ENCODE measurements around the genes SSTR5, PTX4 and SPSB3.

DNA sequence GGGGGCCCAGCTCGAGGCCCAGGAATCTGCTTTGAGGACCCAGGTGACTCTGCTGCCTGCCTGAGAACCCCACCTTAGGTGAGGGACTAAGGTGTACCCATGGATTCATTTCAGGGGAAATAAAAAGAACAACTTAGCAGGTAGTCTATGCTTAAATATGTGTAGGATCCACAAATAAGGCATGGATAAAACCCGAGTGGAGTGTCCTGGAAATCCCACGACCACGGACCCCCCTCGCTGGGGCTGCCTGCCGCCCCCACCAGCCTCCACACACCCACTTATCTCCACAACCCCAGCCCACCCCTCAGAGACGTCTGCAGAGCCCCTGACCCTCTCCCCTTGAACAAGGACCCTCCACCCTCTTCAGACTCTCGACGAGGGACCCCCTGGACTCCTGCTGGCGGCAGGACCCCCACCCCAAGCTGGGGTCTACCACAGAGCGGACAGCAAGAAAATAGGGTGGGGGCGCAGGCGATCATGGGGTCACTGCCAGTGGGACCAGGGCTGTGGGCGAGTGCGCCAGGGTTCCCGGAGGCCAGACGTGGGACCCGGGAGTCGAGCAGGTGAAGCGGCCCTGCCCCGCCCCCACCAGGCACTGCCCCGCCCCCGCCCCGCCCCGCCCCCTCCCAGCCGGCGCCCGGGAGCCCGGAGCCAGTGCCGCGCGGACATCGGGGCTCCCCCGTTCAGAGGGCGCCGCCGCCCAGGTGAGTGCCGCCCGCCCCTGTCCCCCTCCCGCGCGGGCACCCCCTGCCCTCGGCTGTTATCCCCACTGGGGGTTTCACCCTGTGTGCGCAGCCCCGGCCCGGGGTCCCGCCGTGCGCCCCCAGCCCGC is at the start of gene SSTR5:
Gene SSTR5, plus strand, starts transcription at position 629 of the 832 bp plus-strand sequence.
- PRO-cap: no peak

DNA sequence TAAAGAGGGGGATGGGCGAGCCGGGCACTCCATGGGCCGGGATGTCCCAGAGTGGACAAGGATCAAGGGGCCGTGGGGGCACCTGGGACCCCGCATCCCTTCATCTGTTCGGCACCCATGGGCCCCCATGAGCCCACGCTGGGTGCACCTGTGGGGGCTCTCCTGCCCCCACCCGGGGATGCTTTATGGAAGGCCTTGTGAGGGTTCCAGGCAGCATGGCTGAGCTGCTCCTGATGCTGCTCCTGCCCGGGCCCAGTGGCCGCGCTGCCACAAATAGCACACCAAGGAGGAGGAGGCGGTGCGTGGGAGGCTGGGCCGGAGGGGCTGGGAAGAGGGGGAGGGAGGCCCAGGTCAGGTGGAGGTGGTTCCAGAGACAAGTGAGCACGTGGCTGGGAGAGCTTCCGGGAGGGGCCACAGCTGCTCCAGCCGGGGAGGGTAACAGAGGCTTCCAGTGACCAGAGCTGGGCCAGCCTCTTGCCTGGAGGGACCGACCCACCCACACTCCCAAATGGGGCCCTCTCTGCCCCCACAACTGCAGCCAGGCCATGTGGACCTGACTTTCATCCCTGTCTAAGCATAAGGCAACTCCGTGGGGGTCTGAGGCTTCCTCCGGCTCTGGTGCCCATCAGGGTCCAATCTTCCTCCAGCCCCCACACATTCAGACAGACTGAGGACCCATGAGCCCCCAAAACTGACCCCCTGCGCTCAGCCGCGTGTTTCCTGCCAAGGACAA is 4.8 kb downstream of the C1QTNF8 start:
- PRO-cap: no peak

GRCh38 chr16:1134660-1135886 is 17.8 kb upstream of the CACNA1H start:
- PRO-cap: no peak

DNA sequence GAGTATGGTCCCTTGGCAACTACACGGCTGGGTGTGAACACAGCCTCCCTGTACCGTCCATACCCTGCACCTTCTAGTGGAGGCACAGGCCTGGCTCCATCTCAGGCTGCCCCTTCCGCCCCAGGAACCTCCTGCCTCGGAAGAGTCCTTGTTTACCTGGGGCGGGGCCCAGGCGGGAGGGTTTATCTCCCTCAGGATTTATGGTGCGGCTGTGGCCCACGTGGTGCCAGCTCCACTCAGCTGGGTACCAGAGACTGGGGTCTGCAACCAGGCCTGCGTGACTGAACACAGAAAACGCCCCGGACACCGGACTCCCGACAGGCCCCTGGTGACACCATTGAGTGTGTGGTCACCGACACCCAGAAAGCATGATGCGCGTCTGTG is 19.0 kb downstream of the UNKL start:
- PRO-cap: no peak

DNA sequence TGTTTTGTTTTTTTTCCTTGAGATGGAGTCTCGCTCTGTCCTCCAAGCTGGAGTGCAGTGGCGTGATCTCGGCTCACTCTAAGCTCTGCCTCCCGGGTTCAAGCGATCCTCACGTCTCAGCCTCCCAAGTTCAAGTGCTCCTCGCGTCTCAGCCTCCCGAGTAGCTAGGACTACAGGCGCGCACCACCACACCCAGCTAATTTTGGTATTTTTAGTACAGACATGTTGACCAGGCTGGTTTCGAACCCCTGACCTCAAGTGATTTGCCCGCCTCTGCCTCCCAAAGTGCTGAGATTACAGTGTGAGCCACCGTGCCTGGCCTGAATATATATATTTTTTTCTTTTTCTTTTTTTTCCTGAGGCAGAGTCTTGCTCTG is 18.3 kb downstream of the UNKL start:
- PRO-cap: no peak

DNA sequence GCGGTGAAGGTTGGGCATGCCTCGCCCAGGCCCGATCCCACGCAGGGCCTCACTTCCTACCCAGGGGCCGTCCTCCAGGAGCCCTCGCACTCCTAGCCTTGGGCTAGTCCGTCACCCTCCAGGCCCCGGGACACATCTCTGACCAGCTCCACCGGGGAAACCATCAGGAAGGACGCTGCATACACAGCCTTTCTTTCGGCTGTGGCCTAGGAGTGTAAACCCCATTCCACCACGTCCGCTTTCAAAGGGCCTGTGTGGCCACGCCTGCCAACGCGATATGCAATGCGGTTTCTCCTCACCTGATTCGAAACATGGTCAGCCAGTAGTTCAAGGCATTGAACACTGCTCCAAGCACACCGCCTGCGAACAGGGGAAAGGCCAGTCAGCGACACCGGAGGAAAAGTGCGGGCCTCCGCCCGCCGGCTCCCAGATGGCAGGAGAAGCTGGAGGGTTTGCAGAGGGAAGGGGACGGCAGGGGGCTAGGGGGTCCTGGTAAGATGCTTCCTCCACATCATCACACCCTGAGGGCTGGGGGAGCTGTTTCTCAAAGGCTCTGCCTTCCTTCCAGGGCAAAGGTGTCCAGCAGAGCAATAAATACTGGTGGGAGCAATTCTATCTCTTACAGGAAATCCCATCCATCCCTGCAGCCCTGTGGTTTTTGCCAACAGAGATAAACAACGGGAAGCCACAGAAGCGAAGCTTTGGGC is 9.3 kb upstream of the CCDC154 start:
- PRO-cap: no peak

- PRO-cap: no peak
Measured at GRCh38 chr16:1488764-1489369, at the start of gene PTX4. TSS of gene PTX4 (minus strand) at chr16:1488944.

DNA sequence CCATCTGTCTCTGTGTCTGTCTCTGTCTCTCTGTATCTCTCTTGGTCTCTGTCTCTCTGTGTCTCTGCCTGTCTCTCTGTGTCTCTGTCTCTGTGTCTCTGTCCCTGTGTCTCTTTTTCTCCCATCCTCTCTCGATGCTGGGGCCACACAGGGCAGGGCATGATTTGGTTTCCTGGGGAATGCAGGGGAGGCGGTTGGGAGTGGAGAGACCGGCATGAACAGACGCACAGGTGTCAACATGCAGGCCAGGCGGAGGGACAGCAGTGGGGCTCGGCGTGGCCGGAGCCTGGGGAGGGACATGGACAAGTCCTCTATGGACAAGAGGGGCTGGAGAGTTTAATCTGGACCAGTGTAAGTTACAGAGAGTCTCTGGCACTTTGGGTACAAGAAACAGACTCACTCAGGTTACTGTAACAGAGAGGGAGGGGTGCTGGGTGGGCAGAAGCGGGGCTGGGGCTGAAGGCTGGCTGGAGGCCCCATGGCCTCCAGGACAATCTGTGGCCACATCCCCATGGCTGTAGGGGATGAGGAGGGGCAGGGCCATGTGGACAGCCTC is 19.8 kb downstream of the TMEM204 start:
- PRO-cap: no peak

GRCh38 chr16:1565396-1565735 is 31.9 kb downstream of the TMEM204 start:
- PRO-cap: no peak

DNA sequence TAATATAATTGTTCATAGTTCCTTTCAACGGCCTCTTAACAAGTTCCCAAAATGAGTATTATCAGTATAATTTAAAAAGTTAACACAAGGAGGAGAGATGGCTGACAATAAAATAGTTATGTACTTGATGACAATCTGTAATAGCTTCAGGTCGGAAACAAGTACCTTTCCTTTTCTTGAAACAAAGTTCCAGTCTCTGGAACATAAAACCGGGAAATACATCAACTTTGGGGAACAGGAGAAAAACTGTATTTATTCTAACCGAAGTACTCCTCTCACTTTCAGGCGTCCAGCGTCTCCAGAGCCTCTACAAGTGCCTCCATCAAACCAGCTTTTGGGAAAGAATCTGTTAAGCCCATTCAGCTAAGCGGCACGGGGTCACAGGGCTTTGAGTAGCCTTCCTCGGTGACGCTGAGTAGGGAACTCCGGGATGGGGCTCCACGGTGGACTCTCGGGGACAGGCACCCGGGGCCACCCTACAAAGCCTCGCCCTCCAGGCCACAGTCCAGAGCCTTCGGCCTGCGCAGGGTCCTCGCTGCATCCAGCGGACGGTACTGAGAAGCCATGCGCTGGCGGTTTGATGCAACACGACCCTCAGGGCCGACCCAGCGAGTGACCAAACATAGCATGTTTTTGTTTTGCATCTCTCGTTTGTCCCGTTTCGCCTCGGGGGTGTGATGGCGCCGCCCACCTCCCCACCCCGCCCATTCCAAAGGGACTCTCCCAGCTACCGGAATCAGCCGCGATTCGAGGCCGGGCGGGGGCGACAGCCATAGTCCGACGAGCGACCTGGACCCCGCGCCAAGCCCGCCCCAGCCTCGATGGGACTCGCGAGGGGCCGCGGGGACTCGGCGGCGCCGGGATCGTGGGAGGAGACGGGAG is 1.9 kb downstream of the IFT140 start:
- PRO-cap: unidirectional peak, plus-strand start at position 739 of the sequence

GRCh38 chr16:1612733-1613199 is 606 bp downstream of the CRAMP1 start:
- PRO-cap: no peak

GRCh38 chr16:1770000-1771049 is 1.0 kb downstream of the NME3 start:
- PRO-cap: bidirectional peak, plus-strand start at chr16:1770655, minus-strand start at chr16:1770524

DNA sequence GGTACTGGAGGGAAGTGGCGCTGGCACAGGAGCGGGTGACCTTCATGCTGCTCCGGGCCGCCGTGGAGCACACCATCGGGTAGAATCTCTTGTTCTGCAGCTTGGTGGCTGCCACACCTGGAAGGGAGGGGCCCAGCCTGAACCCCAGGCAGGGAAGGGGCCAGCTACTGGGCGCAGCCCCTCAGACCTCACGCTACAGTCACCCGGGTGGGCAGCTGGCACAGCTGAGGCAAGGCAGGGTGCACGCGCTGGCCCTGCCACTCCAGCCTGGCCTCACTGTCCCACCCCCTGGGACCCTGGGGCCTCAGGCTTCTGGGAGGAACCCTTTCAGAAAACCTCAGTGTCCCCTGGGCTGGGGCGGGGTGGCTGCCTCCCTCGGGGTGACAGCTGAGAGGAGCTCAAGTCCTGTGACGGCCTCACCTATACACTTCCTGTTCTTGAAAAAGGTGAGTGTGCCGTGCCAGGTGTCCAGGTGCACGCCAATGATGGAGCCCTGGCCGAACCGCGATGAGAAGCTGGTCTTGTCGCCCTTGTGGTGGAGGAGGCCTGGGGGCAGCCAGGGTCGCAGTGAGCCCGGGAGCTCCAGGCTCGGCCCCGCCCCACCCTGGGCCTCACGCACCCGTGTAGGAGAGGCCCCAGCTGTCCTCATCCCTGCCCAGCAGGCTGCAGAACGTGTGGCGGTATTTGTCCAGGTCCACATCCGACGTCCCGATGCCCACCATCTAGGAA is 4.6 kb upstream of the MRPS34 start:
- PRO-cap: no peak

DNA sequence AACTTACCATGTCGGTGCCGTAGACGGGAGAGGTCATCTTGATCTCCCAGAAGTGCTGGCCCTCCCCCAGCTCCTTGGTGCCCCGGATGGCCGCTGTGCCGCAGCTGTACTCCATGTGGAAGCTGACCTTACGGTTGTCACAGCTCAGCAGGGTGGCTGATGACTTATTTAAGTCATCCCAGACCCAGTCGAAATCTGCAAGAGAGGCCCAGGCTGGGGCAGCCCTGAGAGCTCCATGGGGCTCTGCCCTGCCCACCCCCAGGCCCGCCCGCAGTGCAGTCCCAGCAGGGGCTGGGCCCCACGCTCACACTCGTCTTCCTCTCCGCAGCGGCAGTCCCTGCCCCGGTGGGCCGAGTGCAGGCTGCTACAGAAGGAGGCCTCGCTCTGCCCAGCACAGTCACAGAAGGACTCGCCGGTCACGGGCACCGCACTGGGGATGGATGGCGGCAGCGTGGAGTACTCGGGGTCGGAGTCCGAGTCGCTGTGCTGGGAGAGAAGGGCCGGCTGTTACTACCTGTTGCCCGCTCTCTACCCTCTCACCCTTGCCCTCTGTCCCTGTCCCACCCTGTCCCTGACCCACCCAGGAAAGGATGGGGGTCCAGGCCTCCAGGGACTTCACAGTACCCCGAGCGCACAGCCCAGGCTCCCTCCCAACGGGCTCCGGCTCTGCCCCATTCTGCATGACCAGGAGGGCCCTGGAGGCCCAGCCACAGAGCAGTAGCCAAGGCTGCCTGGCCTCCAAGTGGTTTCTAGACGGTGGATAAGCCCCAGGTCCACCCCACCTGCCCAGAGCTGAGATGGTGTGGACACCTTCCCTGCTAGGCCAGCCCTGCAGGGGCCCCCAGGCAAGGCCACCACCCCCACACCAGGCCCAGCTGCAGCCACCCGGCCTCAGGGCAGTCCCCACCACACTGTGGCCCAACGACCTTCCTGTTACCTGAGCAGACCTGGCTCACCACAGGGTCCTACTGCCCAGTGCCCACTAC is 4.0 kb downstream of the SPSB3 start:
- PRO-cap: no peak

DNA sequence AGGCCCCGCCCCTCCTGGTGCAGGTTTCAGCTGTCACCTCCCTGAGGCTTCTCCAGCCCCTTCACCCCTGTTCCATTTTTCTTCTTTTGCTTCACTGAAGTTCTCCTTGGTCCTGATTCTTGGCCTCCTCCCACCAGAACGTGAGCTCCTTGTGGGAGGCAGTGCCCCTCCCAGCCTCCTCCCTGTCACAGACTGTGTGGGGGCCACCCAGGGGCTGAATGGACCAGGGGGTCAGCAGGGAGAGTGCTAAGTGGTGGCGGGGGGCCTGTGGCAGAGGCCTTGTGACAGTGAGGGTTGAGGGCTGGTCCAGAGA is 3.3 kb downstream of the SPSB3 start:
- PRO-cap: no peak

DNA sequence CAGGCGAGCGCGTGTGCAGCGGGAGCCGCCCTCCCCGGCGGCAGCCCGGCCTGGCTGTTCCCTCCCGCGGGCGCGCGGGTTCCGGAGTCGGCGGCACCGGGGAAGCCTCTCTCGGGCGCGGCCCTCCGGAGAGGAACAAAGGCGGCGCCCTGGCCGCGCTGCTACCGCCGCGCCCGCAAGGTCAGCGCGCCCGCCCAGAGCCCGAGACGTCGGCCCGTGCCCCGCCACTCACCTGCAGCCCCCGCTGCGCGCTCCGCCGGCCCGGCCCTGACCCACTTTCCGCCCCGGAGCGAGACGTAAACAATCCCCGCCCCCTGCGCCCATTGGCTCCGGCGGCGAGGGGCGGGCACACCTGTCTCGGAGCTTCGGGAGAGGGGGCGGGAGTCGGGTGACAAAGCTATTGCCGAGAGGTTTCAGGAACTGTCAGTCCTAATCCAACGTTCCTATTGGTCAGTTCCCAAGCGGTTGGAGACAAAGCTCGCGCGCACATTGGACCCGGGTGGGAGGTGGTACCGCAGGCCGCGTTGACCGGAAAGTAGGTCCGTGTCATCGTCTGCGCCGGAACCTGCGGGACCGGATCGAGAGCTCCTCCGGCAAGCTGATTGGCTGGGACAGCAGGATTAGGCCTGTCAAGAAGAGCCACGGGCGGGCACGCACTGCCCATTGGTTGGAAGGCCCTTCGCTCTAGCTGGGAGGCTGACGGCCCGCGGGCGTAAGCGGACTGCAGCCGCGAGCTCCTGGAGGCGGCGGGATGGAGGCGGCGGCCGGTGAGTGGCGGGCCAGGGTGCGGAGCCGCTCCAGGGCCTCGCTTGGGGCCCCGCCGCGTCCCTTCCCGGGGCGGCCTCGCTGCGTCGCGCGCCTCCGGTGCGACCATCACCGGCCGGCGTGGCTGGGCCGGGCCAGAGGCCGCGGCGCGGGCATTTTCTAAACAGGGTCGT is at the start of gene SPSB3:
Gene SPSB3, minus strand, starts transcription at position 302 of the 938 bp plus-strand sequence.
- PRO-cap: bidirectional peak, plus-strand start at position 205 of the sequence, minus-strand start at position 269 of the sequence; unidirectional peak, plus-strand start at position 663 of the sequence; unidirectional peak, plus-strand start at position 742 of the sequence

DNA sequence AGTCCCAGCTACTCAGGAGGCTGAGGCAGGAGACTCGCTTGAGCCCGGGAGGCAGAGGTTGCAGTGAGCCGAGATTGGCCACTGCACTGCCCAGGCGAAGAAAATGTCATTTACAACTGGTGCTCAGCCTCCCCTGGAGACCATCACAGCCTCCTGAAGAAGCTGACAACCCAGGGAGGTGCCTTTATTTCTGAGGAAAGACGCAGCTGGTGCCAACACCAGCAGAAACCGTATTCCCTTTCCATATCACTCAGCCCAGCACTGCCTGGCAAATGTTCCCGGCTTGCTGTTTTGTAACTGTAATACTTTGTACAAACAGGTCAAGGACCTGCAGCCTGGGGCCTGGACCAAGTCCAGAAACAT is 1.4 kb downstream of the HAGH start:
- PRO-cap: no peak

- PRO-cap: bidirectional peak, plus-strand start at chr16:1829077, minus-strand start at chr16:1829009; unidirectional peak, plus-strand start at chr16:1829391
Measured at GRCh38 chr16:1828551-1829634, 1.9 kb downstream of the FAHD1 start.

GRCh38 chr16:1913209-1913793 is 4.9 kb downstream of the HS3ST6 start:
- PRO-cap: no peak

- PRO-cap: no peak
Measured at GRCh38 chr16:1985956-1987196, 2.4 kb downstream of the GFER start.